Measurements from ENCODE around the gene VCX3B.

- PRO-cap, 3 experiments = no peak in any of the 3 experiments
- RAMPAGE, long total RNA = no peak
Observed at GRCh38 chrX:2894530-2895360, 34.4 kb downstream of the ARSD start.

DNA sequence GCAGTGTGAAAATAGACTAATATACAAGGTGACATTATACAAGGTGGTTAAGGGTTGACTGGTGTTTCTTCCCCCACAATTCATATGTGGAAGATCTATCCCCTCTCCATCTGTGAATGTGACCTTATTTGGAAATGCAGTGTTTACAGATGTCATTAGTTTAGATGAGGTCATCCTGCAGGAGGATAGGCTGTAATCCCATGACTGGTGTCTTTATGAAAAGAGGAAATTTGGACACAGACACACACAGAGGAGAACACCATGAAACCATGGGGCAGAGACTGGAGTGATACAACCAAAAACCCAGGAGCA, 27.4 kb downstream of the ARSD start:
- PRO-cap, 3 experiments = no peak in any of the 3 experiments
- RAMPAGE, long total RNA = no peak

DNA sequence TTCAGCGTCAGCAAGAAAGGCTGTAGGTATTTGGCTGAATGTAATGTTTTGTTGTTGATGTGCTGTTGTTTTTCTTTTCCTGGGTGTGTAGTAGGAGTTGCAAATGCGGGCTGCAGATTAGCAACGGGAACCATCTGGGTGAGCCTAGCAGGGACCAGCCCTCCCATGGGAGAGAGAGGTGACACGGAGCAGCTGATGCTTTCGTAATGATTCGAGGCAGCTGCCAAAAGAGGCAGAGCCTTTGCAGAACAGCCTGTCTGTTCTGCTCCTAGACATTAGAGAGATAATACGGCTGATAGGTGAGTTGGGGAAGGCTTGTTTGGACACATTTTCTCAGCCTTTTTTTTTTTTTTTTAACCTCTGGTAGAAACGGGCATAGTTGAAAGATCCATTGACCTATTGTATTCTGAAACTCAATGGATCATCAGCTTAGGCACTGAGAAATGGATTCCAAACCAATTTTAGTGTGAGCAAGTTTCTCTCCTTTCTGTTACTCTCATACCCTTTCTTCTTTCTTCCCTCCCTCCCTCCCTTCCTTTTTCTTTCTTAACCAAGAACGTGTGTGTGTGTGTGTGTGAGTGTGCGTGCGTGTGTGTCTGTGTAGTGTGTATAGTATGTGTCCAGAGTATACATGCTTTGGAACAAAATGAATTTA, 25.4 kb downstream of the ARSF start:
- PRO-cap, 3 experiments = no peak in any of the 3 experiments
- RAMPAGE, long total RNA = no peak

DNA sequence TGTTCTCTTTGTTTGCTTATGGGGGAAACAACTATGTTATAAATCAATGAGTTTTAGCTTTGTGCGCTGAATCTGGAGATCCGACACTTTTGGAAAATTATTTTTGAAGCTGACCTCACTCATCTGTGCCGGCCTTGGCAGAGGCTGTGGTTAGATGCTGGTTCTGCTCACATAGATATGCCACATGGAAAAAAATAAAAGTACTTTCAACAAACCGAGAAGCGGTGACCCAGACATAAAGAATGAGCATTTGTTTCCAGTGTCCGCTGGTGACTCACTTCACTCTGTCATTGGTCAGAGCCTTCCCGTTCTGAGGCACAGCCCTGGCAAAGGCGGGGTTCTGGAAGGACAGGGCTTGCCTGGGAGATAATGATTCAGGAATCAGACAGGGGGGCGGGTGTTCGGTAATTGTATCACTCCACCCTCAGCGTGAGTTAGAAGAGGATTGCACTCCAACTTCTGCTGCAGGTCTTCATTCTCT, 172.4 kb upstream of the MXRA5 start:
- PRO-cap, 3 experiments = no peak in any of the 3 experiments
- RAMPAGE, long total RNA = no peak

- PRO-cap, 3 experiments = no peak in any of the 3 experiments
- RAMPAGE, long total RNA = no peak
Observed at GRCh38 chrX:6534266-6534708, 631 bp downstream of the VCX3A start.

DNA sequence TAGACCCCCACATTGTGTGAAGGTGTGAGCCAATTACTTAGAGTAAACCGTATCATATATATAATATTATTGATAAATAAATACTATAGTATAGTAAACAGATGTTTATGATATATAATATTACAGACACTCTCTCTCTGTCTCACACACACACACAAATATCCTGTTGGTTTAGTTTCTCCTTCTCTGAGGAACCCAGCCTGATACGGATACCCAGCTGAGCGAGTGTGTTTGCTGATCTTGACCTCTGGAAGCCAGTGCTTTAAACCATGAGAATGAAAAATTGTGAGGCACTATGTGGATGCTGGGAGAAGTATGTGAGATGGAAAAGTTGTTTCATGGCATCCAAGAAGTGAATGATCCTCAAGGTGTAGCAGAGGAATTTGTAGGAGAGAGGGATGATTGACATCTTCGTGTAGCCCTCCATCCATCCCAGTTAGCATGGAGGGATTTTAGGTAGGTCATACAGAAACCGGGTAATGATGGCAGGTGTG, at the start of gene VCX3B:
Gene VCX3B, plus strand, starts transcription at position 296 of the 494 bp plus-strand sequence.
- PRO-cap, 3 experiments = no peak in any of the 3 experiments
- RAMPAGE, long total RNA = no peak

GRCh38 chrX:9164482-9165311, 130.8 kb upstream of the FAM9B start:
- PRO-cap, 3 experiments = no peak in any of the 3 experiments
- RAMPAGE, long total RNA = no peak

GRCh38 chrX:10014041-10014454, 46.9 kb downstream of the CLDN34 start:
- PRO-cap, 3 experiments = no peak in any of the 3 experiments
- RAMPAGE, long total RNA = no peak

GRCh38 chrX:10062822-10063790, 93.7 kb upstream of the CLCN4 start:
- PRO-cap, 3 experiments = no peak in any of the 3 experiments
- RAMPAGE, long total RNA = no peak

DNA sequence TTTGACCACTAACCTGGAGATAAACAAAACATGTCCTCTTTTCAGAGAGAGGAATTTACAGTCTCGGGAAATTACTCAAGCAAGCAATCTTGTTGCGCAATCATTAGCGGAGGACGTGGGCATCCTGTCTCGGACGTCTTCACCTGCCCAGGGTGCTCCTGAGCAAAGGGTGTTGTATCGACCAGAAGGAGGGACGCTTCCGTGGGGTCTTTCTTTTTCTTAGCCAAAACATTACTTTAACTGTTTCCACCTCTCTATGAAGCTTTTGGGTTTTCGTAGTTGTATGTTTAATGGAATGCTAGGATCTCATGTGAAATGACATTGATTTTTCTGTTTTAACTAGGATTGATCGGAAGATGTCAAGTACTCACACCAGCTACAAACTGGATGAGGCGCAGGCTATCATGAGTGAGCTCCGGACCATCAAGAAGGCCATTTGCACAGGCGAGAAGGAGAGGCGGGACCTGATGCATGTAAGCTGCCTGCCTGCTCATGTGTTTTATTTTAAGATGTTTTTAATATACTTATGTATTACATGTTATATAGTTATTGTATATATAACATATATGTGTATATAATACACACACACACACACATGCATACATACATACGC, 66.2 kb upstream of the CLCN4 start:
- PRO-cap, 3 experiments = no peak in any of the 3 experiments
- RAMPAGE, long total RNA = no peak

- PRO-cap, 3 experiments = no peak in any of the 3 experiments
- RAMPAGE, long total RNA = no peak
Observed at GRCh38 chrX:10099367-10099711, 57.4 kb upstream of the CLCN4 start.

GRCh38 chrX:10579411-10579608, 41.1 kb downstream of the MID1 start:
- PRO-cap, 3 experiments = no peak in any of the 3 experiments
- RAMPAGE, long total RNA = no peak

GRCh38 chrX:10589559-10590119, 30.7 kb downstream of the MID1 start:
- PRO-cap, 3 experiments = no peak in any of the 3 experiments
- RAMPAGE, long total RNA = no peak

DNA sequence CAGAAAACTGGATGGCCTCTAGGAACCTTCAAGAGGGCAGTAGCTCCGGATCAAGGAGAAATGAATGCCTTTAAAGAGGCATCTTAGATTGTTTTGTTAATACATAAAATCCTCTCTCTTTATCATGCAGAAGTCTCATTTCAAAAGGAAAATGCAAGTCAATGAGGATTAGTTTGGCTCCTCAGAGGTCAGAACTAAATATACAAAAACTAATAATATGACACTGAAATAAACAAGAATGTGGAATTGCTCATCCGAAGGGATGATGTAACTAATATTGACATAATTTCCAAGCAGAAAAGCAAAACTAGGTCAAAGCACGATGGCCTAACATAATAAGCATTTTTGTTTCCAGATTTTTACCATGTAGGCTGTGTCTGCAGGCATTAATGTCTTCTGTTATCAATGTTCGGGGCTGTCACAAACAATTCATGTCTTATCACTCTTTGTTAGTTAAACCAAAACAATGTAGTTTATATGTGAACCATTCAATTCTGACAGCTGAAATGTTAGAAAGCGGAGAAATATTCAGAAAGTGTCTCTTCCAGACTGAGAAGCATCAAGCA, 8.7 kb downstream of the MID1 start:
- PRO-cap, 3 experiments = no peak in any of the 3 experiments
- RAMPAGE, long total RNA = no peak

GRCh38 chrX:10633661-10634083, 13.3 kb upstream of the MID1 start:
- PRO-cap, 3 experiments = no peak in any of the 3 experiments
- RAMPAGE, long total RNA = no peak

DNA sequence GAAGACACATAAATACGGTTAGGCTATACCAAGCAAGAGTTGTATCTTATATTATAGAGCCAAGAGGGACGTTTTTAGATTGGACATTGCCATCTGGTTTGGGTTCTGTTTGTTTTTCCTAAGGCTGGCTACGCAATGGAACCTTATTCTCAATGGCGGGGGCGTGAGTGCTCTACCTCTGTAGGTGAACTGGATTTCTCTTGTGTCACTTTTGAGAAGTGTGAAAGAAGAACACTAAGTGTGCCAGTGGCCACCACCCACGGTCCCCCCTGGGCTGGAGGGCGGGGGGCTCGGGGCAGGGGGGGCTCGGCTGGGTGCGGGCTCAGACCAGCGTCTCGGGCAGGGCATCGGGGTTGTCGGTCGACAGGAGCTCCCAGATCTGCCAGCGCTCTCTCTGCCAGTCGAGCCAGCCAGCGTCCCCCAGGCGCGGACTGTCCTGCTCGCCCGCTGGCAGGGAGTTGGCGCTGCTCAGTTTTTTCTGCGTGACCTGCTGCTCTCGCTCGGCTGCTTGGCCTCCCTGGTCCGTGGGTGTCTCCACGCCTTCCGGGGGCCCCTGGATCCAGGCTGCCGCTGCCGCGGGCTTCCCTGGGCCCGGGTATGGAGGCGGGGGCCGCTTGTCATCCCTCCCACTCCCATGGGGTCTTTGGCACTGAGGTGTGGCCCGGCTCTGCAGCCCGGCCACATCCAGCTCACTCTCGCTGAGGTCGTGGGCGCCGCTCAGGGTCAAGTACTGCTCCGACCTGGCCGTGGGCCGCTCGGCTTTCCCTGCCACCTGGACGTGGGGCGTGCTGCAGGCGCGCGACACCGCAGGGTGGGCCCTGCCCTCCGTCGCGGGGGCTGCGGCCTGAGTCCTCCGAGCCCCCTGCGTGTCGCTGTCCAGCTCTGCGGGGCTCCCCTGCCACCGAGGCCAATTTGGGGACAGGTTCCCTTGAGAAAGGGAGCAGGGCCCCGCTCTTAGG, 27.7 kb downstream of the HCCS start:
- PRO-cap, 3 experiments = no peak in any of the 3 experiments
- RAMPAGE, long total RNA = no peak

GRCh38 chrX:11461732-11462163, 168.5 kb downstream of the AMELX start:
- PRO-cap, 3 experiments = no peak in any of the 3 experiments
- RAMPAGE, long total RNA = no peak

GRCh38 chrX:12138534-12139058, 323 bp downstream of the FRMPD4 start:
- PRO-cap, 3 experiments = peak in 1 of 3 experiments; most common plus-strand start chrX:12138855 (in 1); most common minus-strand start chrX:12138619 (in 1)
- RAMPAGE, long total RNA = no peak

DNA sequence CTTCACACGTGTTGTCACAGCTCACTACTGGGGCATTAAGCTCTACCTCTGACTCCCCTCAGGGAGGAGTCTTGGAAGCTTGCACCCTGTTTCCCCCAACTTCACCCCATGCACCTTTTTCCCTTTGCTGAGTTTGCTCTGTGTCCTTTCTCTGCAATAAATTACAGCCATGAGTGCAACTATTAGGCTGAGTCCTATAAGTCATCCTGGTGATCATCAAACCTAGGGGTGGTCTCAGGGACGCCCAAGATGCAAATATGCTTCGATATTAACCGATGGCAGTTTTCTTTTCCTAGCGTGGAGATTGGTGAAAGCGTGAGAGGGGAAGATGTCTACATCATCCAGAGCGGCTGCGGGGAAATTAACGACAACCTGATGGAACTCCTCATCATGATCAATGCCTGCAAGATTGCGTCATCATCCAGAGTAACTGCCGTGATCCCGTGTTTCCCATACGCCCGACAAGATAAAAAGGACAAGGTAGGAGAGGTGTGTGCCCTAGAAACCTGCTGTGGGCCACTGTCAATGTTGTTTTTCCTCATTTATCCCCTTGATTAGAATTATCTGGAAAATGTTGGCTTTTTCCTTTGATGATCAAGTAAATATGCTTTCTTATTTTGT, 7.8 kb downstream of the PRPS2 start:
- PRO-cap, 3 experiments = no peak in any of the 3 experiments
- RAMPAGE, long total RNA = no peak

GRCh38 chrX:13081470-13082163, 37.2 kb upstream of the FAM9C start:
- PRO-cap, 3 experiments = no peak in any of the 3 experiments
- RAMPAGE, long total RNA = no peak

Data from cerebellum (tissue), 5 donors.